Pericardium (tissue), 1 donor: ENCODE measurements around a stretch of chr7.

DNA sequence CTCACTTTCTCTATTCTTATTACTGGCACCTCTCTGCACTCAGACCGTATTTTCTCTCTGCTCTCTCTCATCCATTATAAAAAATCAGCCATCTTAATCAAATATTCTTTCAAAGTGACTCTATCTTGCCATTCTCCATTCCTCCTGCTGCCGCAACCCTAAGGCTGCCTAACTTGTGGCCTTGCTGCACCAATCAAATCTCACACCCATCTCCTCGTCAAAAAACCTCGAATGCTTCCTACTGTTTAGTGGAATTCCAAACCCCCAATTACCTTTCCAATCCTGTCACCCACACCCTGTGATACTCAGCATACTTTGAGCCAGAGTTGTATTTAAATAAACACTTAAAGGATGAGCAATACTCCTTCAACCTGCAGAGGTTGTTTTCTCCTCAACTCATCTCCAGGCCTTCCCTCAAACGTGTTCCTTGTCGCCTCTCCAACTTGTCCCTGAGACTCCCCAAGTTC is 36.8 kb downstream of the SLC25A13 start:
- RRBS: no CpG with 5 or more reads among the region's 6 CpGs

DNA sequence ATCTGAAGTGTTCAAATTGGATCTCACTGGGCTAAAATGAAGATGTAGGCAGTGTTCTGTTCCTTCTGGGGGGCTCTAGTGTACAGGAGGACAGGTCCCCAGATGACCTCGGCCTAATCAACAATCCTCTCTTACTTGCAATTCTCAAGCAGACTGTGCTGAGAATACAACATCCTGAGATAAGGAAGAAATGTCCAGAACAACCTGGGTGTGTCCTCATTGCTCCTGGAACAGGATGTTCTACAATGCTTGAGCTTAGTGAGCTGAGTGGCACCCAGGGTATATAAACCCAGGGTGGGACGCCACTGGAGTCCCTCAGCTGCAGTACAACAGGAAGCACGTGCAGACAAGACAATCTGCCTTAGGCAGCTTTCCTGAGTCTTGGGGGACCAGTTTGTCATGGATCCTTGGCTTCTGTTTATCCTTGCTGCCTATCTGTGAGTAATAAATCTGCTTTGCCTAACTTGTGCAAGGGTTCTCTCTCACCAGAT is 27.6 kb upstream of the SLC25A13 start:
- RRBS: no CpG with 5 or more reads among the region's 3 CpGs

DNA sequence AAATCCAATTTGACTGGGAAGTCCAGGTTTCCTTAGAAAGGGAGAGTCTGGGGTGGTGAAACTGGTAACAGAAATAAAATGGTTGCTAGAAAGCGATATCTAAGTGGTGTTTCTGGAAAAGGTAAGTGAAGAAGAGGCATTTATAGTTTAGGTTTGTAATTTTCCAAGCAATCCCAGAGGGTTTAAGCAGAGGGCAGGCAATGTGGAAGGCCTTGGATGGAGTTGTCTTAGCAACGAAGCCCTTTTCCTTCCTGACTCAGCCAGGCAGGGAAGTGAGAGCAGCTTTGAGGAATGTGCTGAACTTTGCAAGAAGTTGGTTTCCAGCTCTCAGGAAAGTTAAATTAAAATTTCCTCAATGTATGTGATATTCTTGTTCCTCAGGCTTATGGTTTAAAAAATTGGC is 66.7 kb upstream of the SLC25A13 start:
- RRBS: no CpG with 5 or more reads among the region's 2 CpGs

GRCh38 chr7:97016591-97017452 is 7.8 kb downstream of the DLX5 start:
- RRBS: 4% methylated on average over 17 of the region's 55 CpGs

DNA sequence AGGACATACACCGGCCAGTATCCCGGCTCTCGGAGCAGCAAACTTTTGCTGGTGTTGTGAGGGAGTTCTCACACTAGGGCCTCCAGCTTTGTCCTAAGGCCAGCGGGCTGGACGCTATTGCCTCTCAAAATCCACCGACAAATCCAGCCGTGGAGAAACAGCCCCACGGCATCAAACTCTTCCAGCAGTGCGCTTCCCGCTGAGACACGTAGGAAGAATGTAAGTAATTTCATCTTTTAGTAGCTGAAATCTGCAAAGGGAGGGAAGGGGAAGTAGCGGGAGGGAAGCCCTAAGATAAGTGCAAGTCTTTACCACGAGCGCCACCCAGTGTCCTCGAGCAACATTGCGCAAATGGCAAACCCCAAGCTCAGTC is 2.9 kb upstream of the DLX5 start:
- RRBS: 7% methylated on average over 1 of the region's 16 CpGs

GRCh38 chr7:97116319-97116928 is 1.1 kb upstream of the SDHAF3 start:
- RRBS: no CpG with 5 or more reads among the region's 8 CpGs

DNA sequence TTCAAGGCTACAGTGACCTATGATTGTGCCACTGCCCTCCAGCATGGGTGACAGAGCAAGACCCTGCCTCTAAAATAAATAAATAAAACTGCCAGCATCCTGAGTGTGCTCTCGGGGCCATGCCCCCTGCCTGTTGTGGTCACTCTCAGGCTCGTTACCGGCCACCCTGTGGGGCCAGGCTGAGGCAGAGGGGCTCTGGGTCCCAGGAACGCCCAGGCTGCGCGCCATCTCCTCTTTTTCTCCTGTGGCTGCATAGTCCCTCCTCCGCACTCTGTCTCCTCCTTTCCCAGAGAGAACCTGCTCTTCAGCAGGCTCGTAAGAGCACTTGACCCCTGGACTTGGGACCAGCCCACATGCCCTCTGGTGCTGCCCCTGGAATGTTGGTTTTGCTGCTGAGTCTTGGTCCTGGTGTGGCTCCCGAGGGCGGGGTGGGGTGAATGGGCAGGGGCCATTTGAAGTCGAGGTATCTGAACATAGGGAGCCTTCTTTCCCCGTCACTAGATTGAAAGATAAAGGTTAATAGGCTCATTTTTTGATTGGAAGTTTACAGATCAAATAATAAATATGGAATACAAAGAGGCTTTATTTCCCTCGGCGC is 6.6 kb upstream of the BHLHA15 start:
- RRBS: no CpG with 5 or more reads among the region's 14 CpGs

DNA sequence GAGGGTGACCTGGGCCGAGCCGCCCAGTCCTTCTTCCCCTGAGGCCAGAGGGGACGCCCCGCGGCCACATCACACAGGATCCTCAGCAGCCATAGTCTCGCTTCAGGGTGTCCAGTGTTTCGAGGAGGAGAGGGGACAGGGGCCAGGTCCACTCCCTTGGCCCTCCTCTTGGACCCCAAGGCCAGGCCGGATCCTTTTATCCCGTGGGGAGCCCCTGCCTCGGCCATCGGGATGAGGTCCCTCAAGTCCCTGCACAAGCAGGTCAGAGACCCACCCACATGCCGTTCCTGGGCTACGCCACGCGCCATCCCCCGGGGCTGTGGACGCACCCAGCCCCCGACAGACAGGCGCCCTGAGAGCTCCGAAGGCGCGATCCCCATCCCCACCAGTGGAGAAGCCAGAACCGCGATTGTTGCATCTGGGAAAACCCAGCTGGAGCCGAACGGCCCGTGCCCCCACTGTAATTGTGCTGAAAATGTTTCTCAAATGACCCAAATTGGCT is 3.7 kb downstream of the BHLHA15 start:
- RRBS: no CpG with 5 or more reads among the region's 27 CpGs

DNA sequence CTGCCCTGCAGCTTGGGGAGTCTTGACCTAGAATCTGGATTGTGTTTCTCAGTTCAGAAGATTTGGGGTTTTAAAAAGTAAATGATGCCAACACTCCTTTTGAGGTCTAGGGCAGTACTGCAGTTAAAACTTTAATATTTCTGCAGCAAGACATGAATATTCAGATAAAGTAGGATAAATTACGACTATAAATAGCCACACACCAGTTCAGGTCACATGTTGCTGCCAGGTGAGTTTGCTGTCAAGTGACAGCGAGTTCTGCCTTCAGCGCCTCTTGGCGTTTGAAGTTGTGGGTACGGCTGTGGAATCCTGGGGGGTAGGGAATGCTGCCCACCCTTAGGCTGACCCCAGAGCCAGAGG is 5.1 kb downstream of the BRI3 start:
- RRBS: no CpG with 5 or more reads among the region's 5 CpGs

DNA sequence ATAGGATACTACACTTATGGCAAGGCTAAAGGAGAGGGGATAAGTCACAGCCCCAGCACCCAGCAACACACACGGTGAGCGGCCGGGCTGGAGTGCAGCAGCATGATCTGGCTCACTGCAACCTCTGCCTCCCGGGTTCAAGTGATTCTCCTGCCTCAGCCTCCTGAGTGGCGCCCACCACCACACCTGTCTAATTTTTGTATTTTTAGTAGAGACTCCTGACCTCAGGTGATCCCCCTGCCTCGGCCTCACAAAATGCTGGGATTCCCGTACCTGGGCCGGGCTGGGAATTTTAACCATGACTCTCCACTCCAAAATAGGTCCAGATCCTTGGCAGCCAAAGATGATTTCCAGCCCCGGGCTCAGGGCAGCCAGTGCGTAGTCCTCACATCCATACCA is 10.7 kb downstream of the BRI3 start:
- RRBS: 77% methylated on average over 2 of the region's 10 CpGs

DNA sequence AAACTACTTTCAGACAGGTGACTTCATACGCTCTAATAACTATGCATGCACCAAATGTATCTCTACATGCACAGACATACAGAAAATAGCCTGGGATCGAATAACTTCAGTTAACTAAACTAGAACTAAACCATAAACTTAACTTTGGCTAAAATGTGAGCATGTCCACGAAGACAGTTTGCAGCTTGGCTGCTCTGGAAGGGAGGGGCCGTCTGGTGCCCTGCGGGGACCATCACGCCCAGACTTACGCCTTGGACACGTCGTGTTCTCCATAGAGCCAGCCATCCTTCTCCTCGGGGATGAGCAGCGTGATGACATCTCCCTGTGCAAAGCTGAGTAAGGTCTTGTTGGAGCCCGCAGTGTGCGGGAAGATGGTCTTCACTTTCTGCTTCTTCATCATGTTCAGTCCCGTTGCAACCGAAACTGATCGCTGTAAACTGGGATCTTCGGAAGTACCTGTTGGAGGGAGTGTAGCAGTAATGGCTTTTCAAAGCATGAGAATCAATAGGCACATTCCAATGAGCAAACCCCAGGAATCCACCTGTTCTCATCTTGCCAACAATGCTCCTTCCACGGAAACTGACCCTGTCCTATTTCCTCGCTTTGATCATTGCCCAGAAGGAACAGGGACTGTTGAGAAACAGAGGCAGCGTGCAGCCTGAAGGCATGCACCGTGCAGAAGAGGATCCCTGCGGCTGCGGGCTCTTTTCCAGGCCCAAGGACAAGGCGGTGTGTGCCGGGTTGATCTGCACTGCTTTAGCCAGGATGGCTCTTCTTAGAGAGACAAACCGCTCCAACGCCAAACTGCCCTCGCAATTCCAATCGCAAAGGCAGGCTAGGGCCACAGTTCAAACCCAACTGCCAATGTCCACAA is 26.2 kb downstream of the BRI3 start:
- RRBS: no CpG with 5 or more reads among the region's 29 CpGs

DNA sequence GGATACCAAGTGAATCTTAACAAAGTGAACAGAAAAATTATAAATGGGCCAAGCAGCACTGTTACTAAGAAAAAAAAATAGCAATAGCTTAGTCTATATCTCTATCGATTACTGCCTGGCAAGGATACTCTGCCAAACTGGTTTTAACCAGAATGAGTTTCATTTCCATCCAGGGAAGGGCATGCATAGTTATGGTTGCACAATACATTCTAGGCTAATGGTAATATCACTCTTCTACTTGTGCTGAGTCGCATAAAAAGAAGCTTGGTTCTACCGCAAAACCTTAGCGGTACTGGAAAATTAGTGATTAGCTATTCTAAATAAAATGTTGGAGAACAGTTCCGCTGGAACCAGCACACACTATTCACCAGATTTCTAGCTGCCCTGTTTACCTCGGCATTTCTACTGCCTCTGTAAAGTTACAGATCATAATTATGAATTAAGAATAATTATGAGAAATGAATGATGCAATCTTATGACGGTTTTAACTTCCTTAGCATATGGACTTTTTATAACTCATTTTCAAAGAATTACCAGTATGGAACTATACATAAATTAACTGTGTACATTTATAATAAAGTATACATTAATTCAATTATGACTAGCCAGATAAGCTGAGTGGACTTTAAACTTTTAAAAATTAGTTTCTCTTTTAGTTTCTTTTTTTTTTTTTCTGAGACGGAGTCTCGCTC is 29.6 kb downstream of the BAIAP2L1 start:
- RRBS: no CpG with 5 or more reads among the region's 9 CpGs

GRCh38 chr7:98616232-98616828 is 755 bp upstream of the NPTX2 start:
- RRBS: 6% methylated on average over 18 of the region's 47 CpGs

DNA sequence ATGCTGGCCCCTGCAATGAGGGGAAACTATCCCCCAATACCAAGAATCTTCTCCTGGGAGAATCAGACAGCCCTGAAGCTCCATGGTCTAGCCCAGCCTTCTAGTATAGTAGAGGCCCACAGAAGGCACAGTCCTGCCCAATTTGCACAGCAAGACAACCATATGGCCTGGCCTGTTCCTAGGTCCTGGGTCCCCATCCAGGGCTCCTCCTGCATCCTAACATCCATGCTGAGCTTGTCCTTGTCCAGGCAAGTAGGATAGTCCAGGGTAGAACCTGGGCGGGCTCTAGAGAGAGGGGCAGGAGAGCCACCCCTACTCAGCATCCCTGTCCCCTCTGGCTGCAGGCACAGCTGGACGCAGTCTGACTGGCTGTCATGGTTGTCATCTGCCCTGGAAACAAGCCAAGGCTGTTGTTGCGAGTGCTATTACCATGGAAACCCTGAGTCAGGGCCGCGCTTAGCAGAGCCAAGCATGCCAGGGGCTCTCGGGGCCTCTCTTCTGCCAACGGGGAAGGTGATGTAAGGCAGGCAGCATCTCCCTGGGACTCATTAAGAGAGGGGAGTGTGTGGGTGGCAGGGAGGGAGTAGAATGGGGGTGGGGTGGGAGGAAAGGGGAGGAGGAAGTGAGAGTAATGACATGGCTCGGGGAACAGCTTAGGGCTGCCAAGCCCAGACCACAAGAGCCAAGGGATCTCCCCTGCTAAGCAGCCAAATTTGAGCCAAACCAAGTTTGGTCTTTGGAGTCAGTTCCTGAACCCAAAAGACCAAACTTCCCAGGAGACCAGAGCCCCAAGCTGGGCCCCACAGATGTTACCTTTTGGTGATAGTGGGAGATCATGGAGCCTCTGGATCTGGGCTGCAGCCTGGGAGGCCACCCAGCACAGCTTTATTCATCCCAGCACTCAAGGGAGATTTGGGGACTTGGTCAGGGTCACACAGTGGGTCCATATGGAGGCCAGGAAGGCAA is 67.7 kb downstream of the TMEM130 start:
- RRBS: no CpG with 5 or more reads among the region's 8 CpGs

- RRBS: no CpG with 5 or more reads among the region's 42 CpGs
These were observed 132.7 kb downstream of the SMURF1 start for GRCh38 chr7:99011019-99011753.

GRCh38 chr7:99040218-99041118 is 103.4 kb downstream of the SMURF1 start:
- RRBS: no CpG with 5 or more reads among the region's 29 CpGs

DNA sequence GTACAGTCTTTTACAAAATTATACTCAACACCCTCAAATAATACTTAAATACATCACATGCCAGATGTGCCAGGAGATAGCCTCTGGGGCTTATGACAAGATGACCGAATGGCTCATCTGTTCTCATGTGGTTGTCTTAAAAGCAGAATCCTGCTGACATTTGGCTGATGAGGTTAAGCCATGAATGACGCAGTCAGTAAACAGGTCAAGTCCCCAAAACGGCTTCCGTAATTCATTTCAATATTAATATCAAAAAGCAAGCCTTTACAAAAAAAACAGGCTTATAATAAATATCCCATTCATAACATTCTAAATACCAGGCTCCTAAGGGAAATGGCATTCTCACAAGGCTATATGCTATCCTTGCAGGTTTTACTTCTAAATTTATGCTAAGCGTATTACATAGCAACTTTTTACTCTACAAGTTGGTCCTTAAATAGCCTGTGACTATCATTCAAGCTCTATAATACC is 15.7 kb downstream of the SMURF1 start:
- RRBS: no CpG with 5 or more reads among the region's 5 CpGs

DNA sequence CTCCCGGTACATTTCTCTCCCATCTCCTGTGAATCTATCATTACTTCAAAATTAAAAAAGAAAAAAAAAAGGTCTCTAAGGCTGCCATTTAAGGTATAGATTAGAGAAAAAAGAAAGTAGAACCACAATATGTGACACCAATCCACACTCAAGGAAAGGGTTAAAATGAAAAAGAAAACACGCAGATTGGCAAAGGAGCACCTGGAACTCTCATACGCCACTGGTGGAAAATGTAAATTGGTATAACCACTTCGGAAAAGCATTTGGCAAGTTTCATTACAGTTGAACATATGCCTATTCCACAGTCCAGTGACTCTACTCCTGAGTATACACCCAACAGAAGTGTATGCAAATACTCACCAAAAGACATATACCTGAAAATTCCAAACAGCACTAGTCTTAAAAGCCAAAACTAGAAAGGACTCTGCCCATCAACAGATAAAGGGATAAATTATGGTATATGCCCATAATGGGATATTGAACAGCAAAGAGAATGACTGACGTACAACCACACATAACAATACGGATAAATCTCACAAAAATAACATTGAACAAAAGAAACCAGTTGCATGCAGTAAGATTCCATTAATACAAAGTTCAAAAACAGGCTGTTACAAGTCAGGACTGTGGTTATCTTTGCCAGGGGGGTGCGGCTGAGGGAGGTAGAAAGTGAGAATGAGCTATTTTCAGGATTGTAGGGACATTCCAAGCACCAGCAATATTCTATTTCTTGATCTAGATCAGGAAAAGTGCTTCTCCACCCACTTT is 10.4 kb downstream of the SMURF1 start:
- RRBS: no CpG with 5 or more reads among the region's 7 CpGs

- RRBS: no CpG with 5 or more reads among the region's 4 CpGs
These were observed 2.7 kb downstream of the ZNF655 start for GRCh38 chr7:99561003-99561597.

- RRBS: no CpG with 5 or more reads among the region's 59 CpGs
These were observed 18.0 kb upstream of the TMEM225B start for GRCh38 chr7:99579775-99580794.